ENCODE results near the gene MSI1.

DNA sequence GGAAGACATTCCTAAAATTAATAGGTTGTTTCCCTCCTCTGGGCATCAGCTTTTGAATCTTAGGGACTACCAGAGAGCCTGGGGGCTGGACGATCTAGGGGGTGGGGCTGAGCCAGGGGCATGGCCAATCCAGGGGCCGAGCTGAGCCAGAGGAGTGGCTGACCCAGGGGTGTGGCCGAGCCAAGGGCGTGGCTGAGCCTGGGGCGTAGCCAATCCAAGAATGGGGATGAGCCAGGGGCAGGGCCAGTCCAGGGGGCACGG is 219.2 kb upstream of the NOS1 start:
- RAMPAGE, long total RNA = no peak
- RRBS, 2 experiments = no CpG with 5 or more reads among the region's 6 CpGs
CAGE:
- cytosol, long polyA minus RNA = no peak
- cytosol, long polyA plus RNA = no peak
- long polyA plus RNA = no peak
- nucleolus, long total RNA = no peak
- nucleus, long polyA plus RNA = no peak
- nucleus, long total RNA = no peak

GRCh38 chr12:118061735-118062906 is 1.1 kb upstream of the WSB2 start:
- RAMPAGE, long total RNA = no peak
- RRBS, 2 experiments = 3% methylated on average over 5 of the region's 51 CpGs
CAGE:
- cytosol, long polyA minus RNA = no peak
- cytosol, long polyA plus RNA = no peak
- long polyA plus RNA = start-site peak on the minus strand at chr12:118061958-118062451, 21 and 22 reads in 2 replicates
- nucleolus, long total RNA = no peak
- nucleus, long polyA plus RNA = start-site peak on the minus strand at chr12:118062112-118062458, 13 and 10 reads in 2 replicates
- nucleus, long total RNA = no peak

DNA sequence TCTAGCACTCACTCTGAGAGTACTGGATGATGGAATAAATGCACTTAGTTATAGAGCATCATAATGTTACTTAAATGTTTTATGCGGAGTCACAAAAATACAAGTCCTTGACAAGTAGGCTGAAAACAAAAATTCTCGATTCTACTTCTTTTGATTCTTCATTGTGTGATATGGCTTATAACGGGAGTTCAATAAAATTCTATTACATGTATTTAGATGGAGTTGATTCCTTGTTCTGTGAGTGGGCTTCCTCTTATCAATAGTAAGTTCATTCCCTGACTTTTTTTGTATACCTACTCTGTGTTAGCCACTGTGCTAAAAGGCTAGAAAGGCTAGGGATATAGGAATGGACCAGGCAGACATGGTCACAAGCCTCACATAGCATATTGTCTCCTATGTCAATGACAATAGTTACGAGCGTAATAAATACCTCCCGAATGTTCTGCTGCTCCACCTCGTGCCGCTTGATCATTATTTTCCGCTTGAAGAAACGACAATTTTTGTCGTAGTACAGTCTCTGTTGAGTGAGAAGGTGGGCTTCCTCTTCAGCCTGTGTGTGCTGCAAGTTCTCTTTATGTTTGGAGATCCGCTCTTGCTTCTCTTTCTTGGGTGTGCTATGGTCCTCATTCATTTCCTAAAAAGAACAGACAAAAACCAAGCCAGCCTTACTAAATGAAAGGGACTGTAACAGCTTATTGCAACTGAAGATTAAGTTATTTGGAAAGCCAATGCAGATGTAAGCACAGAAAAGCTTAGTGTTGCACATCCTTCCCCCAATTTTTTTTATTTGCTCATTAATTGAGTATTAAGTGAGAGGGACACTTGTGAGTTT is 36.3 kb downstream of the PEBP1 start:
- RAMPAGE, long total RNA = no peak
- RRBS, 2 experiments = no CpG with 5 or more reads among the region's 12 CpGs
CAGE:
- cytosol, long polyA minus RNA = no peak
- cytosol, long polyA plus RNA = no peak
- long polyA plus RNA = no peak
- nucleolus, long total RNA = no peak
- nucleus, long polyA plus RNA = no peak
- nucleus, long total RNA = no peak

DNA sequence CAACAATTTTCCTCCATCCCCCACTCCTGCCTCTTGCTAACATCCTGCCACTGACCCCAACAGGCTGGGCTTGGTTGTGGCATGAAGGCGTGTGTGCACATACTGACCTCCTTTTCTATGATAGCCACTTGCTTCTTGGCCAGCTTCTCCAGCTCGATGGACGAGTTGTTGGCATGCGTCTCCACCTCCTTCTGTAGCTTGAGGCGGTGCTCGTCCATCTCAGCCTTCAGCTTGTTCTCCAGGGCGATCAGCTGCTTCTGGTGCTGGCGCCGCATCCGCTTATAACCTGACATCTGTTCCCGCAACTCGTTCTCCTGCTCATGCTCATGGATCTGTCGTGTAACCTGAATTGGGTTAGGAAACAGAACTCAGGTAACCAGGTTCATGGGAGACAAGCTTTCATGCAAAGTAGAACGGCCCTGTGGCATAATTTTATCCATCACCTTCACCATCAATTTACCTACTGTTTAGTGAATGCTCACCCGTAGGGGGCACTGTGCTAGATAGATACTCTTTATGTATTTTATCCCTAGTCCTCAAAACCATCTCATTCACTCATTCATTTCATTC is 45.4 kb downstream of the PEBP1 start:
- RAMPAGE, long total RNA = no peak
- RRBS, 2 experiments = no CpG with 5 or more reads among the region's 15 CpGs
CAGE:
- cytosol, long polyA minus RNA = no peak
- cytosol, long polyA plus RNA = no peak
- long polyA plus RNA = no peak
- nucleolus, long total RNA = no peak
- nucleus, long polyA plus RNA = no peak
- nucleus, long total RNA = no peak

DNA sequence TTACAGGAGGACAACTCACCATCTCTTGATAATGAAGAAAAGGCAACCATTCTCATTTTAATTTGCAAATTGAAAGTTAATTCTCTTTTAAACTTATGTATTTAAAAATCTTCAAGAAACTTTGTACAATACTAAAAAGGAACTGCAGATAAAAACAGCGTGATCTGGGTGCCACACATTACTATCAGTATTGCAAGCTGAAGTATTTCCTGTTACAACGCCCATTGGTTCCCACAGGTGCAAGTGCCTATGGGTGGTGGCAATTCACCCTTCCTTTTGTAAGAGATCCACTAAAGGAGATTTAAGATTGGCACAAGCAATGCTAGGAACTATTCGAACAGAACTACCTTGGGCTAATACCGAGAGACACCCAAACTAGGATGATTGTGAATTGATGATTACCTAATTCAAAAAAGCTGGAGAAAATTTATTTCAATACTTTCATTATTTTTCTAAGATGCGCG is 13.2 kb downstream of the TAOK3 start:
- RAMPAGE, long total RNA = start-site peak on the minus strand centred at position 188 of the sequence, 77 bp wide, 172 and 307 reads in 2 replicates
- RRBS, 2 experiments = no CpG with 5 or more reads among the region's 6 CpGs
CAGE:
- cytosol, long polyA minus RNA = start-site peak on the minus strand centred at position 166 of the sequence, 18 bp wide, 31 reads
- cytosol, long polyA plus RNA = no peak
- long polyA plus RNA = start-site peak on the minus strand centred at position 189 of the sequence, 32 bp wide, 95 and 53 reads in 2 replicates
- nucleolus, long total RNA = start-site peak on the minus strand centred at position 197 of the sequence, 30 bp wide, 119 reads
- nucleus, long polyA plus RNA = start-site peak on the minus strand centred at position 193 of the sequence, 68 bp wide, 45 and 379 reads in 2 replicates
- nucleus, long total RNA = no peak

GRCh38 chr12:118383810-118384258 is 7.5 kb downstream of the SUDS3 start:
- RAMPAGE, long total RNA = no peak
- RRBS, 2 experiments = no CpG with 5 or more reads among the region's 1 CpG
CAGE:
- cytosol, long polyA minus RNA = no peak
- cytosol, long polyA plus RNA = no peak
- long polyA plus RNA = no peak
- nucleolus, long total RNA = no peak
- nucleus, long polyA plus RNA = no peak
- nucleus, long total RNA = no peak

- RAMPAGE, long total RNA = no peak
- RRBS, 2 experiments = no CpG with 5 or more reads among the region's 2 CpGs
CAGE:
- cytosol, long polyA minus RNA = no peak
- cytosol, long polyA plus RNA = no peak
- long polyA plus RNA = no peak
- nucleolus, long total RNA = no peak
- nucleus, long polyA plus RNA = no peak
- nucleus, long total RNA = no peak
Observed at GRCh38 chr12:119149575-119149910, 29.2 kb upstream of the HSPB8 start.

GRCh38 chr12:119730283-119730892 is 62.5 kb downstream of the PRKAB1 start:
- RAMPAGE, long total RNA = no peak
- RRBS, 2 experiments = no CpG with 5 or more reads among the region's 16 CpGs
CAGE:
- cytosol, long polyA minus RNA = no peak
- cytosol, long polyA plus RNA = no peak
- long polyA plus RNA = no peak
- nucleolus, long total RNA = no peak
- nucleus, long polyA plus RNA = no peak
- nucleus, long total RNA = no peak

DNA sequence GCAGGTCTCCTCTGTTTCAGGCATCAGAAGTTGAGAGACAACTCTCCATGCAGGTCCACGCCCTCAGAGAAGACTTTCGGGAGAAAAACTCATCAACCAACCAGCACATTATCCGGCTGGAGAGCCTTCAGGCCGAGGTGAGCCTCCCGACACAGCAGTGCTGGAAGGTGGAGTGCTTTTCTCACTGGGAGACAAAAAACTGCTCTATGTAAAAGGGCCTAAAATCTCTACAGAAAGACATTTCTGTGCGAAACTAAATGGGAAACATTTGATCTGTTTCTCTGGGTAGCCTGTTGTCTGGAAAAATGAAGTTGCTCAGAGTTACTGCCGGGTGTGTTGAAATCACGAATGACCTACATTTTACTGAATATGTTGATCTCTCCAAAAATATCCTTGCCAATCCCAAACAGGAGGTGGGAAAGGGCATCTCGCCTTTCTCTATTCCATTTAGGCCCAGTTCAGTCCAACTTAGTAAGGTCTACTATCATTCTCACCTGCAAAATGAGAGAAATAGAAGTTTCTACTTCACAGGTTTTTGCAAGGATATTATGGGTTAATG is 54.8 kb downstream of the RAB35 start:
- RAMPAGE, long total RNA = no peak
- RRBS, 2 experiments = no CpG with 5 or more reads among the region's 9 CpGs
CAGE:
- cytosol, long polyA minus RNA = no peak
- cytosol, long polyA plus RNA = no peak
- long polyA plus RNA = no peak
- nucleolus, long total RNA = no peak
- nucleus, long polyA plus RNA = no peak
- nucleus, long total RNA = no peak

DNA sequence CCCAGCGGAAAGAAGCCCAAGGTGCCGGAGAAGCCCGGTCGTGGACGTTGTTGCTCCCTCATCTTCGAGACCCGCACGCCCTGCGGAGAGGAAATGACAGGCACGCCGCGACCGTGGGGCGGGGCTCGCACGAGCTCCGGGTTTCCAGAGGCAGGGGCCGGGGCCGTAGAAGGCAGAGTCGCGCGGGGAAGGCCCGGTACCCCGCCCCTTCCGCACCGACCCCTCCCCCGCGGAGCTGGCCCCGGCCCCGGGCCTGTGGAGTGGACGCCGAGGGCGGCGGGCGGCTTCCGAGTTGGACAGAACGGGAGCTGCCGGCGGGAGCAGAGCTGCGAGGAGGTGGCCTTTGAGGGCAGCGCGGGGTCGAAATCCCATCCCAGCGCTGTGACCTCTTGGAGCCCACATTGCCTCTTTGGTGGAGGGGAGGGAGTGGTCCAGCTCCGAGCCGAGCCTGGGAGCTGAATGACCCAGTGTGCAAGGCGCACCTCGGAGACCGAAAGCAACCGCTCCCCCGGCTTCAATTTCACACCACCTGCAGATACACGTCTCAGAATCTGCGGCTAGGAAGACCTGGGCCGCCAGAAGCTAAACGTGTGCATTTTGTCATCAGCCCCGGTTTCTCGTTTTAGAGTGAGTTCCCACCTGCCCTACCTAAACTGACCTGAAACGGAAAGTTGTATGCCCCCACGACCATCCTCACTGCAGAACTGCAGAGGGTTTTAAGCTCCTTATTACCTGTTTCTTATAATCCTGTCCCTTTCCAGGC is 670 bp upstream of the RAB35 start:
- RAMPAGE, long total RNA = no peak
- RRBS, 2 experiments = under 1 to 2% methylated on average over 16 to 32 of the region's 59 CpGs
CAGE:
- cytosol, long polyA minus RNA = no peak
- cytosol, long polyA plus RNA = no peak
- long polyA plus RNA = no peak
- nucleolus, long total RNA = start-site peak on the minus strand centred at position 110 of the sequence, 74 bp wide, 20 reads
- nucleus, long polyA plus RNA = start-site peak on the minus strand centred at position 104 of the sequence, 94 bp wide, 46 and 73 reads in 2 replicates; start-site peak on the minus strand centred at position 494 of the sequence, 88 bp wide, 43 and 24 reads in 2 replicates
- nucleus, long total RNA = no peak

DNA sequence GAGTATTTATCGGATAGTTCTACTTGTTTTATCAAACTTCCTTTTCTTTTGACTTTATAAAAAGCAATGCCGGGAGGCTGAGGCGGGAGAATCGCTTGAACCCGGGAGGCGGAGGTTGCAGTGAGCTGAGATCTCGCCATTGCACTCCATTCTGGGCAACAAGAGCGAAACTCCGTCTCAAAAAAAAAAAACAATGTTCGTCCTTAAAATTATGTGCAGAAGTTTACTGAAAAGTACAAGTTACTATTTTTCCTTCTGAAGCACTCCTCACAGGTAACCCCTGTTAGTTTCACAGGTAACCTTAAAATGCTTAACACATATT is 1.2 kb upstream of the RAB35 start:
- RAMPAGE, long total RNA = no peak
- RRBS, 2 experiments = no CpG with 5 or more reads among the region's 10 CpGs
CAGE:
- cytosol, long polyA minus RNA = no peak
- cytosol, long polyA plus RNA = no peak
- long polyA plus RNA = no peak
- nucleolus, long total RNA = no peak
- nucleus, long polyA plus RNA = no peak
- nucleus, long total RNA = no peak

DNA sequence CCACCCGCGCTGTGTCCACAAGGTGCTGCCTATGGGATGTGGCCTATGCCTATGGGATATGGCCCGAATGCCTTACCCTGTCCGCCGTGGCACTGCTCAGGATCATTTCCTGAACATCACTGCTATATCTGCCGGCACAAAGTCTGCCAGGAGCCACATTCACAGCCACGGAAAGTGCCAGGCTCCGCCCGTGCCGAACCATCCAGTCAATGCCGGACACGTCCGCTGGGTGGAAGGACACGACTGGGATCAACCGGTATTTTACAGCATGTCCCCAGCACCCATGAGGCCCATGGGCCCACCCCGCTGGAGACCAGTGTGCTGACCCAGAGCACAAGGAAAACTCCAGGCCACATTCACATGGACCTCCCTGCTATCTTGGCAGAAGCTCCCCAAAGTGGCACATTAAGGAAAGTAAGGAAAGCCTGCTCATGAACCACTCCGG is 14.6 kb upstream of the RAB35 start:
- RAMPAGE, long total RNA = no peak
- RRBS, 2 experiments = 98 to 99% methylated on average over 7 to 9 of the region's 17 CpGs
CAGE:
- cytosol, long polyA minus RNA = no peak
- cytosol, long polyA plus RNA = no peak
- long polyA plus RNA = no peak
- nucleolus, long total RNA = no peak
- nucleus, long polyA plus RNA = no peak
- nucleus, long total RNA = no peak

DNA sequence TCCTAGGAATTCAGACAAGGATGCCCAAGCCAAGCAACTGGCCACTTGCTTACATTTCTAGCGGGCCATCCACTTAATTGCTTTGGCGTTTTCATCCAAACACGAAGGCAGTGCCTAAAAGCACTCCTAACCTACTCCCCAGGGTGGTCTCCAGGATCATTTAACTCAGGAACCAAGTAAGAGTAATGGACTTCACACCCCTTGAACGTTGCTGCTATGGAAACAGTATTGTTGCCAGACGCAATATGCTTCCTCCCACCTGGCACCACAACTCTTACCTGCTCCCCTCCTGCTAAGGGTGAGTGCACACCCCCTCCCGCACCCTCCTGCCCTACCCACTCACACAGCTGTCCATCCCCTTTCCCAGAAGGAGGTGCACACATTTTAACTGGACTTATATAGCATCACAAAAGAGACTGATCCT is 23.6 kb upstream of the RAB35 start:
- RAMPAGE, long total RNA = no peak
- RRBS, 2 experiments = no CpG with 5 or more reads among the region's 6 CpGs
CAGE:
- cytosol, long polyA minus RNA = no peak
- cytosol, long polyA plus RNA = no peak
- long polyA plus RNA = no peak
- nucleolus, long total RNA = no peak
- nucleus, long polyA plus RNA = no peak
- nucleus, long total RNA = no peak

- RAMPAGE, long total RNA = no peak
- RRBS, 2 experiments = no CpG with 5 or more reads among the region's 15 CpGs
CAGE:
- cytosol, long polyA minus RNA = no peak
- cytosol, long polyA plus RNA = no peak
- long polyA plus RNA = no peak
- nucleolus, long total RNA = no peak
- nucleus, long polyA plus RNA = no peak
- nucleus, long total RNA = no peak
Observed at GRCh38 chr12:120222495-120222993, 21.6 kb upstream of the RPLP0 start.

DNA sequence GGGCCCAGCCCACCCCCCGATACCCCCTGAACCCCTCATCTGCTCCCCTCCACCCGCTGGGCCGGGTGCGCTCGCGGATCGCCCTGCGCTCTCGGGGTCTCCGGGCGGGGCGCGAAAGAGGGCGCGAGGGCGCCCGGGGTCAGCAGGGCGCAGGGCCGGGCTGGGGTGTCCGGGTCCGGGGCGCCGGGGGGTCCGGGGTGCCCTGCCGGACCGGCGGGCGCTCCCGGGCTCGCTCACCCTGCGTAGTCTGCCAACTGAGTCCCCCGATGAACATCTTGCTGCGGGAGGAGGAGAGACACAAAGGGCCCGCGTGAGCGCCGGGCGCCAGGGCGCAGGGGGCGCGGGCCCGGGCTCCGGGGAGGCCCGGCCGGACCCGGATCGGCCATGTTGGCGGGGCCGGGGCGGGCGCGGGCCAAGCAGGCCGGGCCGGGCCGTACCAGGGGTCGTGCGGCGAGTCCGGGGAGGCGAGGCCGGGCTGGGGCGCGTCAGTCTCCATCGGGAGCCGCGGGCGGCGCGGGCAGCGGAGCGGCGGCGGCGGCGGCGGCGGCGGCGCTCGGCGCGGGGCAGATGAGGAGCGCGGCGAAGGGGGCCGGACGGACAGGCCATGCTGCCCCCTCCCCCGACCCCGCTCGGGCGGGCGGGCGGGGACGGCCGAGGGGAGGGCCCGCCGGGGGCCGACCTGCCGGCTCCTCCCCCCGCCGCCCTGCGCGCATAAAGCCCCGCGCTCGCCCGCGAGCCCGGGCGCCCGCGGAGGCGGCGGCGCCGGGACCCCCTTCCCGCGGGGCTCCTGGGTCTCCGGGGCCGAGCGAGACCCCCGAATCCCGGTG is at the start of gene MSI1:
Gene MSI1, minus strand, starts transcription at position 569 of the 827 bp plus-strand sequence.
- RAMPAGE, long total RNA = no peak
- RRBS, 2 experiments = 7 to 8% methylated on average over 35 of the region's 123 CpGs
CAGE:
- cytosol, long polyA minus RNA = no peak
- cytosol, long polyA plus RNA = no peak
- long polyA plus RNA = no peak
- nucleolus, long total RNA = no peak
- nucleus, long polyA plus RNA = no peak
- nucleus, long total RNA = no peak

DNA sequence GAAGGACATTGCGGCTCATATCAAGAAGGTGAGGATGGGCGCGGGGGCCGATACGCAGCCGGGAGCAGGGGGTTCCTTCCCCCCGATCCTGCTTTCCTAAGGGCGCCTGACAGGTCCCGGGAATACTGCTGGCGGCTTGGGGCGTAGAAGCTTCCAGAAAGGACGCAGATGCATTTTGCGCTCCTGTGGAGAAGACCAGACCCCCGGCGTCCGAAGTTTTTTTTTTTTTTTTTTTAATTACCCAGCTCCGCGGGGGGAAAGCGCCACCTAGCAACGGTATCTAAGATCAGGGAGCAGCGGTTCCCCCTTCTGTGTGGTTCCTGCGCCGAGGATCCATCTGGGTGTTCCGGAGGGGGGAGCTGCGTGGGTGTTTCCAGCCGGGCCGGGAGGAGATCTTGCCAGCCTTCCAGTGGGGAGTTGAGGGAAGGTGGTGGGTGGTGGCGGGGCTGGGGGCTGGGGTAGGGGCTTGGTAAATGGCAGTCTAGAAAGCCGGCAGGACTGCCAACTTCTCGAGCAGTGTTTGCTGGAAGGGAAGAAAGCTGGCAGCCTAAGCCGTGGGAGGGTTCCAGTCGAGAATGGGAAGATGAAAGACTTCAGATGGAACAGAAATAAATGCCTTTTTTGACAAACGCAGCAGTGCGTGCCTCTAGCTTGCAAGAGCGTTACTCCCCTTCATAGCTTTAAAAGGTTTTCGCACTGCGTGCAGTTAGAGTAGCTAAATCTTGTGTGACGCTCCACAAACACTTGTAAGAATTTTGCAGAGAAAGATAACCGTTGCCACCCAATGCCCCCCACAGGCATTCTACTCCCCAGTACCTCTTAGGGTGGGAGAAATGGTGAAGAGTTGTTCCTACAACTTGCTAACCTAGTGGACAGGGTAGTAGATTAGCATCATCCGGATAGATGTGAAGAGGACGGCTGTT is 874 bp downstream of the DYNLL1 start:
- RAMPAGE, long total RNA = no peak
- RRBS, 2 experiments = 2% methylated on average over 8 to 9 of the region's 41 CpGs
CAGE:
- cytosol, long polyA minus RNA = no peak
- cytosol, long polyA plus RNA = no peak
- long polyA plus RNA = no peak
- nucleolus, long total RNA = no peak
- nucleus, long polyA plus RNA = no peak
- nucleus, long total RNA = no peak

GRCh38 chr12:120538182-120538994 is 4.2 kb downstream of the RNF10 start:
- RAMPAGE, long total RNA = no peak
- RRBS, 2 experiments = no CpG with 5 or more reads among the region's 6 CpGs
CAGE:
- cytosol, long polyA minus RNA = no peak
- cytosol, long polyA plus RNA = no peak
- long polyA plus RNA = no peak
- nucleolus, long total RNA = no peak
- nucleus, long polyA plus RNA = no peak
- nucleus, long total RNA = no peak

- RAMPAGE, long total RNA = no peak
- RRBS, 2 experiments = no CpG with 5 or more reads among the region's 2 CpGs
CAGE:
- cytosol, long polyA minus RNA = no peak
- cytosol, long polyA plus RNA = no peak
- long polyA plus RNA = no peak
- nucleolus, long total RNA = no peak
- nucleus, long polyA plus RNA = no peak
- nucleus, long total RNA = no peak
Observed at GRCh38 chr12:120539370-120539805, 5.2 kb downstream of the RNF10 start.

DNA sequence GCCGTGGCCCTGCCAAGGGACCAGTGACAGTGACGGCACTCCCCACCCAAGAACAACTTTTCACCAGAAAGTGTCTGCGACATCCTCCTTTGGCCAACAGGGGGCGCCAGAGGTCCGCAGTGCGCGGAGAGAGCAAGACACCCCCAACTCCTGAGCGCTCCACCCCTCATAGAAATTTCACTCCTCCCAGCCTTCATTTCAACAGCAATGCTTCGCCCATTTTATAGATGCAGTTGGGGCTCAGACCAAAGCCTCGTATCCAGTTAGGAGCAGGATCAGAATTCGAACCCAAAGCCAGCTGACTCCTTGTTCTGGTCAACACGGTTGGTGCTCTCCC is 2.2 kb upstream of the POP5 start:
- RAMPAGE, long total RNA = no peak
- RRBS, 2 experiments = no CpG with 5 or more reads among the region's 12 CpGs
CAGE:
- cytosol, long polyA minus RNA = no peak
- cytosol, long polyA plus RNA = no peak
- long polyA plus RNA = no peak
- nucleolus, long total RNA = no peak
- nucleus, long polyA plus RNA = no peak
- nucleus, long total RNA = no peak

GRCh38 chr12:120843382-120844142 is 60.6 kb downstream of the SPPL3 start:
- RAMPAGE, long total RNA = no peak
- RRBS, 2 experiments = no CpG with 5 or more reads among the region's 14 CpGs
CAGE:
- cytosol, long polyA minus RNA = no peak
- cytosol, long polyA plus RNA = no peak
- long polyA plus RNA = no peak
- nucleolus, long total RNA = no peak
- nucleus, long polyA plus RNA = no peak
- nucleus, long total RNA = no peak

All from GM12878 (cell line).